Measurements from ENCODE around the gene GFI1.

- PRO-cap: no peak
Measured at GRCh38 chr1:90012558-90013359, 17.8 kb downstream of the ZNF326 start.

DNA sequence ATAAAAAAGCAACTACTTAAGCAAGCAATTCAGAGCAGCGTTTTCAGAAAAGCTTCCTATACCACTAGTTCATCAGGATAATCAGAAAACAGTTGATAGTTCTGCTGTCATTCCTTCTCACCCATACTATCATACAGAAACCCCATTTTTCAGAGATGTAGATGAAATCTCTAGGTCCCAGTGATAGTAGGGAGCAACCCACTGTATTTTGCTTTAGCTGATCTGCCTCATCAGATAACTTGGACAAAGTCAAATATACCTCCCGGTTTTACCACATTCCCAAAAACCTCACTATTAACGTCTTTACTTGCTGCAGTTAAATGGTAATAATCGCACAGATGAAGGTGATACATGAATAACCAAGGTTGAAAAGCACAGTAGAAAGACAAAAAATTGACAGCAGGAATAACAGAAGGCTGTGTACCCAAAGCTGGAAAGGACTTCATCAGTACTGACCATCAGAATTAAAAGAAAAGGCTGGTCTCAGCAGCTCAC lies 13.3 kb downstream of the ZNF644 start:
- PRO-cap: no peak

DNA sequence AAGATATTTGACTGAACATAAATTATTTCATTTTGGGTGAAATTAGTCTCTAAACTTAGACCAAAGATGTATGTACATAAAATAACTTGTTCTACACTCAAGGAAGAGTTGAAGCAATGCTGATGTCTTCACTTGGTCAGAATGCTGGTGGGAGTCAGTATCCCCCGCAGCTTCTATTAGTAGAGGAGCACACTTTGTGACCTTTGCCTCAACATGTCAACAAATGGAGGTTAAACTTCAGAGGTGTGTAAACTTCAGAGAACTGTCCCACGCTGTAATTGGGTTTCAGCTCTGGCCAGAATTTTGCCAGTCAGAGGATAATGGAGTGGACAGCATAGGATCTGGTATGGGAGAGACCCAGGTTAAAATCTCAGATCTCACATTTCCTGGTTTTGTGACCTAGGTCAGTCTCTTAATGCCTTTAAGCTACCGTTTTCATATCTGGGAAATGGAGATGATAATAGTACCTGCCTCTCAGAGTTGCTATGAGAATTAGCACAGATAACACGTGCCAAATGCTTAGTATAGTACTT lies 107.6 kb upstream of the ZNF644 start:
- PRO-cap: no peak

DNA sequence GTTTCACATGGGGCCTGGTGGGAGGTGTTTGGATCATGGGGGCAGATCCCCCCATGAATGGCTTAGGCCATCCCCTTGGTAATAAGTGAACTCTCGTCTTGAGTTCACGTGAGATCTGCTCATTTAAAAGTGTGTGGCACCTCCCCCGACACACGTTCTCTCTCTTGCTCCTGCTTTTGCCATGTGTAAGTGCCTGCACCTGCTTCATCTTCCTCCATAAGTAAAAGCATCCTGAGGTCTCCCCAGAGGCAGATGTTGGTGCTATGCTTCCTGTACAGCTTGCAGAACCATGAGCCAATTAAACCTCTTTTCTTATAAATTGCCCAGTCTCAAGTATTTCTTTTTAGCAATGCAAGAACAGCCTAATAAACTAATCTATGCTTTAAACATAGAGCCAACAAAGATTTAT lies 147.6 kb downstream of the TGFBR3 start:
- PRO-cap: no peak

GRCh38 chr1:91745020-91745318 lies 141.0 kb downstream of the TGFBR3 start:
- PRO-cap: bidirectional peak, plus-strand start at chr1:91745246, minus-strand start at chr1:91745163

- PRO-cap: no peak
Measured at GRCh38 chr1:91795224-91796008, 90.5 kb downstream of the TGFBR3 start.

- PRO-cap: no peak
Measured at GRCh38 chr1:91863941-91864443, 22.0 kb downstream of the TGFBR3 start.

- PRO-cap: bidirectional peak, plus-strand start at chr1:92487006, minus-strand start at chr1:92486925; unidirectional peak, minus-strand start at chr1:92487045
Measured at GRCh38 chr1:92486426-92487363, at the start of gene GFI1. Gene GFI1, minus strand, starts transcription at chr1:92486925.

DNA sequence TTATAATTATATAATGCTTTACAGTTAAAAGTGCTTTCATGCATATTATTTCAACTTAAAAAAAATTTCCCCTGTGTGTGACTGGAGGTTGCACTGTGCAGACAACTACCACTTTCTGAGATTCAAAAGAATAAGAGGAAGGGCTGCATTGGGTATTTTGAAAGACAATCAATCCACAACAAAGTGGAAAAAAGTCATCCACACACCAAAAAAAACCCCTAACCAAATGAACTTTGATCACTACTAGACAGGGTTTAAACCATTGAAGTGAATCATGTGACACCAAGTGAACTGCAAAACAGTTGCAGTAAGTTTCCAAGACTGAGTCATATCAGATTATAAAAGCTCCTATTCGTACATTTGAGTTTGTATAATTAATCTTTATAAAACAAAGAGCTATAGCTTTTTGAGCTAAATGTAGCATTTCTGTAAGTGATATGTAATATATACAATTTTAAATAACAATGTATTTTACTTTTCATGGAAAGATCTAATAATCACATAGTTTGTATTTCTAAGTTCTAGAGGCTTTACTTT lies 50.3 kb upstream of the GFI1 start:
- PRO-cap: no peak

DNA sequence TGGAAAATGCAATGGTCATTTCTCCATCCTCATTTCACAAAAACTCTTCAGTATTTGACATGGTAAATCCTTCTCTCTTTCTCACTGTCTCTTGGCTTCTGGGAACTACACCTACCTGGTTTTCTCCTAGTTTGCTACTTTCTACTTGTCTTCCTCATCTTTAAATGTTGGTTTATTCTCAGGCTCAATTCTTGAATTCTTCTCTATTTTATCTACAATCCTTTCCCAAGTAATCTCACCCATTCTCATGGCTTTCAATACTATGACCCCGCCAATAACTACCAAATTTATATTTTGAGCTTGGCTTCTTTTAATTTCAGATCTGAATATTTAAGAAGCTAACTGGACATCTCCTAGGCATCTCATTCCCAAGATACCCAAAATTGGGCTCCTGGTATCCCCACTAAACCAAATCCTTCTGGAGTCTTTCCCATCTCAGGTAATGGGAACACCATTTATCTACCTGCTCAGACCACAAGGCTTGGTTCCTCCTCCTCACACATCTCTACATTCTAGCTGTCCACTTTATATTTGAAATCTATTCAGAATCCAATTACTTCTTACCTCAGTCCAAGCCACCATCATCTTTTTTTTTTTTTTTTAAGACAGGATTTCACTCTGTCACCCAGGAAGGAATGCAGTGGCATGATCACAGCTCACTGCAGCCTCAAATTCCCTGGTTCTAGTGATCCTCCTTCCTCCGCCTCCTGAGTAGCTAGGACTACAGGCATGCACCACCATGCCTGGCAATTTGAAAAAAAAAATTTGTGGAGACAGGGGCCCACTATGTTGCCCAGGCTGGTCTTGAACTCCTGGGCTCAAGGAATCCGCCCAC lies 113.5 kb downstream of the EVI5 start:
- PRO-cap: no peak

GRCh38 chr1:92804652-92805293 lies 19.9 kb upstream of the EVI5 start:
- PRO-cap: no peak

DNA sequence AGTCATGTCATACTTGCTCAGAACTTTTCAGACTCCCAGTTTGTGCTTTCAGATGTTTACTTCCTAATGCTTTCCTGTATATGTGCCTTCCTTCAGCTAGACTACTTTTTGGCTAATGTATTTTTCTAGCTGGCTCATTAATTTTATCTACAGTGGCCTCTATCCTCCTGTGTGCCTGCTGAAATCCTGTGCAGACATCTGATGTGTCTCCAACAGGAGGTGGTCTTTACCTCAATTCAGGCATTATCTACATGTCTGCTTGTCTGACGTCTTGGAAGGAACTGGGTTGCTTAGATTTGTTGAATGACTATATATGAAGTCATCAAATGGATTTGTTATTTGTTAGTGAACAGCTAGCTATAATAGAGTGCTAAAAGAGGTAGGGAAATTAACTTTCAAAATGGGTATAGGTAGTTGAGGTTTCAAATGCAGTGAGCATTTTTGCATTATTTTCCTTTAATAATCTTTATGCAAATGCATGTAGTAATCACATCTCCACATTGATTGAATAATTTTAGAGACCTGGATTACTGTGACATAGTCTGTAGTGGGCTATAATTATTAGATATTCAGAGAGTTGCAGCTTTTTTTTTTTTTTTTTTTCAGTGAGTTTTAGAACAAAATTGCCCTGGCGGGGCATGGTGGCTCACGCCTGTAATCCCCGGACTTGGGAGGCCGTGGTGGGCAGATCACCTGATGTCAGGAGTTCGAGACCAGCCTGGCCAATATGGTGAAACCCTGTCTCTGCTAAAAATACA lies 6.8 kb downstream of the RPL5 start:
- PRO-cap: no peak

DNA sequence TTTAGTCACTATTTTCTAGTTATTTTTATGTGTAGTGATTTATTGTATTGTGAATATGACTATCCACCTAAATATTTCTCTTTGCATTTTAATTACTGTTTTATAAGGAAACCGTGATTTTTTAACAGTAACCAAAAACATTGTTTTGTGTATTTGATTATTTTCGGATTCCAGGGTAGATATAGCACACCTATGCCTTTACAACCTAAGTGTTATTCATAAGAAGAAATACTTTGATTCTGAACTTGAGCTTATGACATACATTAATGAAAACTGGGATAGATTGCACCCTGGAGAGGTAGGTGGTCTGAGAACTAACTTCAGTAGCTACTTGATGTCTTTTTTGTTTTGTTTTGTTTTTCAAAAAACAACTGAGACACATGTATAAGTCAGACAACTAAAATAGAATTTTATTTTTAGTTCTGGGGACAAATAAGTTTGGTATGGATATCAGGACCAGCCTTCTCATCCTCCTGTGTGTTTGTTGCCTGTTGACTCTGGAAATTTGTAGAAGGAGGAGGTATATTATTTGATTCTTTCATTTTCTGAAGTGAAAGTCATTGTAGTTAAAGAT lies 41.4 kb downstream of the MTF2 start:
- PRO-cap: no peak

DNA sequence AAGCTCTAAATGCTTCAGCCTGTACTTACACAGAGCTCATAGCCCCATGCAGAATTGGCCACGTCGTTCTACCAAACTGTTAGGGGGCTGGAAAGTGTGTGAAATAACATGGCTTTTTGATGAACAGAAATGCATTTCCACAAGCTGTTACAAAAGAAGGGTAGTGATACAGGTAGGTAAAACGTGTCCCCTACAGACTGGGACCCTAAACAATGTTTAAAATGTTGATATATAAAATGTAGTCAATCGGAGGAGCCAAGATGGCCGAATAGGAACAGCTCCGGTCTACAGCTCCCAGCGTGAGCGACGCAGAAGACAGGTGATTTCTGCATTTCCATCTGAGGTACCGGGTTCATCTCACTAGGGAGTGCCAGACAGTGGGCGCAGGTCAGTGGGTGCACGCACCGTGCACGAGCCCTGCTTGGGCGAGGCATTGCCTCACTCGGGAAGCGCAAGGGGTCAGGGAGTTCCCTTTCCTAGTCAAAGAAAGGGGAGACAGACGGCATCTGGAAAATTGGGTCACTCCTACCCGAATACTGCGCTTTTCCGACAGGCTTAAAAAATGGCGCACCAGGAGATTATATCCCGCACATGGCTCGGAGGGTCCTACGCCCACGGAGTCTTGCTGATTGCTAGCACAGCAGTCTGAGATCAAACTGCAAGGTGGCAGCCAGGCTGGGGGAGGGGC lies 61.6 kb downstream of the FNBP1L start:
- PRO-cap: no peak

DNA sequence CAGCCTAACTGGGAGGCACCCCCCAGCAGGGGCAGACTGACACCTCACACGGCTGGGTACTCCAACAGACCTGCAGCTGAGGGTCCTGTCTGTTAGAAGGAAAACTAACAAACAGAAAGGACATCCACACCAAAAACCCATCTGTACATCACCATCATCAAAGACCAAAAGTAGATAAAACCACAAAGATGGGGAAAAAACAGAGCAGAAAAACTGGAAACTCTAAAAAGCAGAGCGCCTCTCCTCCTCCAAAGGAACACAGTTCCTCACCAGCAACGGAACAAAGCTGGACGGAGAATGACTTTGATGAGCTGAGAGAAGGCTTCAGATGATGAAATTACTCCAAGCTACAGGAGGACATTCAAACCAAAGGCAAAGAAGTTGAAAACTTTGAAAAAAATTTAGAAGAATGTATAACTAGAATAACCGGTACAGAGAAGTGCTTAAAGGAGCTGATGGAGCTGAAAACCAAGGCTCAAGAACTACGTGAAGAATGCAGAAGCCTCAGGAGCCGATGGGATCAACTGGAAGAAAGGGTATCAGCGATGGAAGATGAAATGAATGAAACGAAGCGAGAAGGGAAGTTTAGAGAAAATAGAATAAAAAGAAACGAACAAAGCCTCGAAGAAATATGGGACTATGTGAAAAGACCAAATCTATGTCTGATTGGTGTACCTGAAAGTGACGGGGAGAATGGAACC lies 62.5 kb downstream of the FNBP1L start:
- PRO-cap: no peak

- PRO-cap: no peak
Measured at GRCh38 chr1:93582826-93583605, 98.6 kb downstream of the BCAR3 start.

GRCh38 chr1:93585022-93585766 lies 96.4 kb downstream of the BCAR3 start:
- PRO-cap: no peak

DNA sequence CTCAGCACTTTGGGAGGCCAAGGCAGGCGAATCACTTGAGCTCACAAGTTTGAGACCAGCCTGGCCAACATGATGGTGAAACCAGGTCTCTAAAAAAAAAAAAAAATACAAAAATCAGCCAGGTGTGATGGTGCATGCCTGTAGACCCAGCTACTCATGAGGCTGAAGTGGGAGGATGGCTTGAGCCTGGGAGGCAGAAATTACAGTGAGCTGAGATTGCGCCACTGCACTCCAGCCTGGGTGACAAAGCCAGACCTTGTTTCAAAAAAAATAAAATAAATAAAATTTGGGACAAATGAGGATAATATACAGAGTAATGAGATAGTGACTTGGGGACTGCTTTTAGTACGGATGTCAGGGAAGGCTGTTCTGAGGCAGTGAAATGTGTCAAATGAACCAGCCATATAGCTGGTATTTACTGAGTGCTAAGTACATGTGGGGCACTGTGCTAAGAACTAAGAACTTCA lies 51.2 kb downstream of the BCAR3 start:
- PRO-cap: no peak

DNA sequence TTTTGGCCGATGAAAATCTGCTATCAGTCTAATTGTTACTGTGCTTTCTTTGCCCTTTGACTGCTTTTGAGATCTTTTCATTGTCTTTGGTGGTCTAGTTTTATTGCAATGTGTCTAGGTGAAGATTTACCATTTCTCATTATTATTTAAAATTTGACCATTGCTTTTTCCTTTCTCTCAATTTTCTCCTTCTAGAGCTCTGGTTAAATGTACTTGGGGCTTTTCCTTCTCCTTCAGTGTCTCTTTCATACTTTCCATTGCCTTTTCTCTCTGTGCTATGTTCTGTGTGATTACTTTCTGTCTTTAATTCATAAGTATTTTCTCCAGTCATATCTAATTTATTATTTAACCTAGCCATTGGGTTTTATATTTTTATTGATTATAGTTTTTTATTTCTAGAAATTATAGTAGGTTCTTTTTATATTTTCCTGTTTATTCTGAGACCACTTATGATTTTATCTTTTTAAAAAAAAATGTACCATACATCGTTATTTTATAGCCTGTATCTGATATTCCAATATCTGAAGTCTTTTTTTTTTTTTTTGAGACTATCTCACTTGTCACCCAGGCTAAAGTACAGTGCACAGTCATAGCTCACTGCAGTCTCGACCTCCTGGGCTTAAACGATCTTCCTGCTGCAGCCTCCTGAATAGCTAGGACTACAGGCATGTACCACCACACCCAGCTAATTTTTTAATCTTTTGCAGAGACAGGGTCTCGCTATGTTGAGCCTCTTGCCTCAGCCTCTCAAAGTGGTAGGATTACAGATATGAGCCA lies 25.4 kb downstream of the BCAR3 start:
- PRO-cap: no peak

GRCh38 chr1:93662654-93663473 lies 18.8 kb downstream of the BCAR3 start:
- PRO-cap: no peak